Lower leg skin (tissue), 2 donors: ENCODE results near the gene DLGAP5.

DNA sequence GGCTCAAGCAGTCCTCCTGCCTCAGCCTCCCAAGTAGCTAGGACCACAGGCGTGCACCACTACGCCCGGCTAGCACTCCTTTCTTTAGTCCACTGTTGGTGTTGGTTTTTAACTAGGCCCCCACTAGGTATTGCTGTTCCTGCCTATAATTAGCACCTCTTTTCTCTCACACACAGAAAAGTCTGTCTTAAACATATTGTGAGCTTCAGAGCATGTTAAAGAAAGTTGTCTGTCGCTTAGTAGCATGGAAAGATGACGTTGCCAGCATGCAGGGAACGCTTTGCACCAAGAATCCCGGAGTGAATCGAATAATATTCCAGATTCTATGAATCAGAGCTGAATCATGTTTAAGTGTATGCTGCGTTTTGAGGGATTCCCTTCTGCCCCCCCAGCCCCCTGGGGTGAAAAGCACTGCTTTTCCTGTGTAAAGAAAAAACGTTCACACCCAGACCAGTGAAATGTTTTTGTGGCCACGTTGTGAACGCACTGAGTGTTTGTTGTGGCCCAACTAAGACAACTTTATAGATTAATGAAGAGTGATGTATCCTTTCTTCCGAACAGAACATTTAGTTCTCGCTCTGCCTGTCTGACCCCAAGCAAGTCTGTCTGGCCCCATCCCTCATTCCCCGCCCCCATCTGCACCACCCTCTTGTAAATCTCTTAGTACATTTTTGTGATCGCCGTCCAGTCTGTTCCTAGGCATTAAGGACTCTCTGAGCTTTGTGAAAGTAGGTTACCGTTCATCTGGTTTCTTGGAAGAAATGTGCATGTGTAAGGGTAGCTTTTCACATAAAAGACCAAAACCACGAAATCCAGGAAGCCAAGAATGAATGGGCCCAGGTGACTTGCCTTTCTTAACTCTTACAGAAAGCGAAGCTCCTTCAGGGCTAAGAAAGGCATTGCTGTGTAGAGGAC is 102.9 kb downstream of the SAMD4A start:
- PRO-cap: no peak
- RAMPAGE, long total RNA, 2 experiments: no peak in any of the 2 experiments

- PRO-cap: no peak
- RAMPAGE, long total RNA, 2 experiments: no peak in any of the 2 experiments
Observed at GRCh38 chr14:54692129-54692786, 125.3 kb downstream of the SAMD4A start.

GRCh38 chr14:54699246-54699637 is 132.3 kb downstream of the SAMD4A start:
- PRO-cap: no peak
- RAMPAGE, long total RNA, 2 experiments: no peak in any of the 2 experiments

DNA sequence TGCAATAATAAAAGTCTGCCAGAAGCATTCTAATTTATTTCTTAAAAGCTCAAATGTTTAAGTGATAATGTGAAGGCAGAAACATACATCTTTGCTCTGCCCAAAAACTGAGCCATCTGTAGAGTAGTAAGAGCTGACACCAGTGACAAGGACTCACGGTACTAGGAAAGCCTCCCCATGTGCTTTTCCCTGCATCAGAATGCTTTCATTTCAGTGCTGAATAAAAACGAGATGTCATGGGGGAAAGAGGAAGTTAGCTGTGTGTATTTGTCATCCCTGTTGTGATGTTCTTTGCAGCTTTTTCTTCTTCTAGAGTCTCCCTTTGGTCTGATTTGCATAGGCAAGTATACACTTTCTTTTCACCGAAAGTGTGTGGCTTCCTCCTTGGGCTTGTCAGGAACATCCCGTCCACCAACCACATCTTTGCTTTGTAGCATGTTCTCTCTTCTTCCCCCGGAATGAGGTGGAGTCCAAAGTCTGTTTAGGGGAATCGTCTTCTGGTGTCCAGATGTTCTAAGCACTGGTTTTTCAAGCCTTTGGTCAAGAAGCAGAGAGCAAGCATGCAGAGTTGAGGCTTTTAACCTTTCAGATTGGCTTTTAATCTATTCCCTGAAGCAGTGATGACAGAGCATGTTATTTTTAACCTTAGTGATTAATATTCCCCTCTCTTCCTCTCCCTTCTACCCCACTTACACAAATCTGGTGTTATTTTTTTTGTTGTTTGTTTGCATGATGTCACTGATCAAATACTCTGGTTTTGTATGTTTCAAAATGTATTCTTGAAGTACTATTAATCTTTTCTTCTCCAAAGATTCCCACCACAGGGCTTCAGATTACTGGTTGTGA is 163.3 kb downstream of the SAMD4A start:
- PRO-cap: unidirectional peak, minus-strand start at position 401 of the sequence; unidirectional peak, minus-strand start at position 502 of the sequence; bidirectional peak, plus-strand start at position 831 of the sequence, minus-strand start at position 570 of the sequence
- RAMPAGE, long total RNA, 2 experiments: no peak in any of the 2 experiments

DNA sequence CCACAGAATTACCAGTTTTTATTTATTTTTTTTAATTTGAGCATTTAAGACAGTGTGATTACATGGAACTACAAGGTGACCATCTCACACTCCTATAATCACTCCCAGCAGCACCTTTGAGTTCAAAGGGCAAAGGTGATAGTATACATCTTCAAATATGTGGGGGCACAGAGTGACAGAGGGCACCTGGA is 65.0 kb downstream of the GCH1 start:
- PRO-cap: no peak
- RAMPAGE, long total RNA, 2 experiments: no peak in any of the 2 experiments

- PRO-cap: no peak
- RAMPAGE, long total RNA, 2 experiments: no peak in any of the 2 experiments
Observed at GRCh38 chr14:55028077-55028542, 1.1 kb downstream of the SOCS4 start.

- PRO-cap: no peak
- RAMPAGE, long total RNA, 2 experiments: no peak in any of the 2 experiments
Observed at GRCh38 chr14:55115347-55115740, 13.7 kb upstream of the LGALS3 start.

GRCh38 chr14:55190849-55192156 is at the start of gene DLGAP5:
TSS of gene DLGAP5 (minus strand) at chr14:55191585.
- PRO-cap: bidirectional peak, plus-strand start at chr14:55191815, minus-strand start at chr14:55191579
- RAMPAGE, long total RNA, 2 experiments: start-site peak on the minus strand in 2 of 2 experiments, at chr14:55191553-55191611 at its widest, 25 reads per replicate

DNA sequence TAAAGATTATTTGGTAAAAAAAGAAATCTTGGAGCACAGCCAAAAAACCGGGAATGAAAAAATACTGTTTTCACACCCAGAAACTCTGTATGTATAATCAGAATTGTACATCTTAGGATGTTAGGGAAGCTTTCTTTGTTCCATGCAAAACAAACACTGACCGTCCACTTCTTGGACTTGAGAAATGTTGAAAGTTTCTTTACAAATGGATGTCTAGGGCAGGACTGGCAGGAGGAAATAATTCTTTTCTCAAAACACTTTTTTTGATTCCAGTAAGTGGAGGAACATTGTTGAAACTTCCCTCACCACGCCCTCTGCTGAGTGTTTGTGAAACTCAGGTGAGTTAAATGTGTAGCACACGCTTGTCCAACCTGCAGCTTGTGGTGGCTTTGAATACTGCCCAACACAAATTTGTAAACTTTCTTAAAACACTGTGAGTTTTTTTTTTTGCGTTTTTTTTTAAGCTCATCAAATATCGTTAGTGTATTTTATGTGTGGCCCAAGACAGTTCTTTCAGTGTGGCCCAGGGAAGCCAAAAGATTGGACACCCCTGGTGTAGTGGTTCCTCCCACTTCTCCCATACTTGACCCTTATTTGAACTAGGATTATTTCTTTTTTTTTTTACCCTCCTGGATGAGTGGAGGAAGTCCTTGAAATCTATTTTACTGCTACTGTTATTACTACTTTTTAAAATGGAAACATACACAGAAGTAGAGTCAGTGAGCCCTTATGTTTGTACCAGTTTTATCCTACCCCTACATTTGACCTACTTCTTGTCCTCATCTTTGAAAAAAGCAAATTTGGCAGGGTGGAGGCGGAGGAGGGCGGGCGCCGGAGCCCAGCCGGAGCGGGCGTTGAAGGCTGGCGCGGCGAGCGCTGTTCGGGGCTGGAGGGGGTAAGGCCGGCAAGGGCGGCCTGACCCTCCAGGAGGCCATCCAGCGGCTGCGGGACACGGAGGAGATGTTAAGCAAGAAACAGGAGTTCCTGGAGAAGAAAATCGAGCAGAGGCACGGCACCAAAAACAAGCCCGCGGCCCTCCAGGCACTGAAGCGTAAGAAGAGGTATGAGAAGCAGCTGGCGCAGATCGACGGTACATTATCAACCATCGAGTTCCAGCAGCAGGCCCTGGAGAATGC is 26.9 kb downstream of the FBXO34 start:
- PRO-cap: no peak
- RAMPAGE, long total RNA, 2 experiments: no peak in any of the 2 experiments

DNA sequence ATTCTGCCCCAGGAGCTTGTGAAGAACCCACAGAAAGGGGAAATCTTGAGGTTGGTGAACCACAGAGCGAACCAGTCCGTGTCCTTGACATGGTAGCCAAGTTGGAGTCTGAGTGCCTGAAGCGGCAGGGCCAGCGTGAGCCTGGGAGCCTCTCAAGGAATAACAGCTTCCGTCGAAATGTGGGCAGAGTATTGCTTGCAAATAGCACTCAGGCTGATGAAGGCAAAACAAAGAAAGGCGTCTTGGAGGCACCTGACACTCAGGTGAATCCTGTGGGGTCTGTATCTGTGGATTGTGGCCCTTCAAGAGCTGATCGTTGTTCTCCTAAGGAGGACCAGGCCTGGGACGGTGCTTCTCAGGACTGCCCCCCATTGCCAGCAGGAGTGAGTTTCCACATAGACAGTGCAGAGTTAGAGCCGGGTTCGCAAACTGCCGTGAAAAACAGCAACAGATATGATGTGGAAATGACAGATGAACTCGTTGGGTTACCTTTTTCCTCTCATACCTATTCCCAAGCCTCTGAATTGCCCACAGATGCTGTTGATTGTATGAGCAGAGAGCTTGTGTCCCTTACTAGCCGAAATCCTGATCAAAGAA is 60.4 kb downstream of the ATG14 start:
- PRO-cap: no peak
- RAMPAGE, long total RNA, 2 experiments: no peak in any of the 2 experiments

DNA sequence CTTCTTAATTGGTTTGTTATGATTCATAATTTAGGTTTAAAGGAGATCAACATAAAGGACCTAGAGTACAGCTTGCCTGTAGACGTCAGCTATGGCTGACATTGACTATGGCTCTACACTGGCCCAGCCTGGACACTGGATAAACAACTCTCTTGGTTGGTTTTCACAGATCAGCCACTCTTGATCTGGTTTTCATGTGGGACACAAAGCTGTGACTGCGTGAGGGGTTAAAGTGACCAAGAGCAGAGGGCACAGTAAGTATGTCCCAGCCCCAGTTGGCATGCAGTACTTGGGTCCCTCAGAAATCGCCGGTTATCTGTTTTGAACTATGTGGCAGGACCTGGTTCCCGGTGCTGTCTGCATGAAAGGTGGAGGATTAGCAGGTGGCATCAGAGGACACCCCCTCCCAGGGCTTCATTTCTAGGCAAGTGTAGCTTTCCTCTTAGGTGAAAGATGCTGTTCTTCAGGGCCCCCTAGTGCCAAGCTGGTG is 57.3 kb downstream of the ATG14 start:
- PRO-cap: no peak
- RAMPAGE, long total RNA, 2 experiments: no peak in any of the 2 experiments

DNA sequence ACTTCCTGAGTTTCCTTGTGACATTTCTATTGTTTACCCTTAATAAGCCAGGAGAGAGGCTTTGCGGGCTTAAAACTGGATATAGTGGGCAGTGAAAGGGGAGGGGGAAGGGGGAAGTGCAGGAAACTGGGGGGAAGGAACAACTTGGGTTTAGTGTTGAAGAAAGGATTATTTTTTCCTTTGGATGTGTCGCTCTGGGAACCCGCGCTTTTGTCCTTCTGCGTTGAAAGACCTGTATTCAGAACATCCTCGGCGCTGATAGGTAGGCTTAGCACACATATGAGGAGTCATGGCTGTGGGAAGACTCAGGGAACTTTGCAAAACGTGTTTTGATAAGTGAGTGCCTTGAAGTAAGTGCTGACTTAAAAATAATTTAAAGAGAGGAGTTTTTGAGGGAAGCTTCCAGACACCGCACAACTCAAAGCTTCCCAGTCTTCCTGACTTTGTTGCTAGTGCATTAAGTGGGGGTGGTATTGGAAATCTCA is 1.4 kb downstream of the PELI2 start:
- PRO-cap: bidirectional peak, plus-strand start at position 183 of the sequence, minus-strand start outside the sequence
- RAMPAGE, long total RNA, 2 experiments: no peak in any of the 2 experiments

- PRO-cap: no peak
- RAMPAGE, long total RNA, 2 experiments: no peak in any of the 2 experiments
Observed at GRCh38 chr14:56126594-56127597, 8.7 kb downstream of the PELI2 start.

DNA sequence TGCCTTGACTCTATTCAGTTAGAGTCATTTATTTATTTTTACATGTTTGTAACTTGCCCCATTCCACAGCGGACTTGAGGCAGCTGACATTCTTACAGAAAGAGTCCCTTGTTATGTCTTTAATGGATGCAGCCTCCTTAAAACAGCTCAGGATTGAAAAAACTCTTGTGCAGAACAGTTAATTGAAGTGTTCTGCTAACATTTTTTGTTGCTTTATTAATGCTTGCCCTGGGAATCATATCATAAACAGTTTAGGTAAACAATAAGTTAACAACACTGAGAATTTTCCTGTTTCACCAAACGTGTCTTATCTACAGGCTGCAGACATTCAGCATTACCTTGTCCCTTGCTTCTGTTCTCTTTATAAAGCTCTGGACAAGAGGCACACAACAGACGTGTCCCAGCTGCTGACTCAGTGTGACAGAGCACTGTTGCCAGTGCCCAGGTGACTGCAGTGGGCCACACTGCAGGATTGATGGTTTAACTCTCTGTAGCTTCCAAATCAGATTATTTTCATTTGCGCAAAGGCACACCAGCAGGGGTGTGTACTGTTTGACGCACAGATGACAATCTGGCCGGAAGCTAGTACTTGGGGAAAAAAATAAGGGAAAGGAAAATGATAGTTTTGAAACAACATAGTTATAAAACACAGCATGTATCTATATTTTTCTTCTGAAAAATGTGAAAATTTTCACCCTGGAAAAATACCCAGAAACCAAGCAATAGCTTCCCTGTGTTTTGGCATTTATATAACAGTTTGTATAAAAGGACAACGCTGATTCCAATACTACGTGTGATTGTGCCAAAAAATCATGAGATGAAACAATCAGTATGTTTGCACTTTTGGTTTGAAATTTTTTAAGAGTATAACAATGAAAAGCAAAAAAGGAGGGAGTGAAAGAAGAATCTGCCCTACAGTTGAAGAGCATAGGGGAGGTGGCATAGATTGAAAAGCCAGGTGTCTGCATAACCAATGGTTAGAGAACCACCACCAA is 101.8 kb downstream of the PELI2 start:
- PRO-cap: no peak
- RAMPAGE, long total RNA, 2 experiments: no peak in any of the 2 experiments

DNA sequence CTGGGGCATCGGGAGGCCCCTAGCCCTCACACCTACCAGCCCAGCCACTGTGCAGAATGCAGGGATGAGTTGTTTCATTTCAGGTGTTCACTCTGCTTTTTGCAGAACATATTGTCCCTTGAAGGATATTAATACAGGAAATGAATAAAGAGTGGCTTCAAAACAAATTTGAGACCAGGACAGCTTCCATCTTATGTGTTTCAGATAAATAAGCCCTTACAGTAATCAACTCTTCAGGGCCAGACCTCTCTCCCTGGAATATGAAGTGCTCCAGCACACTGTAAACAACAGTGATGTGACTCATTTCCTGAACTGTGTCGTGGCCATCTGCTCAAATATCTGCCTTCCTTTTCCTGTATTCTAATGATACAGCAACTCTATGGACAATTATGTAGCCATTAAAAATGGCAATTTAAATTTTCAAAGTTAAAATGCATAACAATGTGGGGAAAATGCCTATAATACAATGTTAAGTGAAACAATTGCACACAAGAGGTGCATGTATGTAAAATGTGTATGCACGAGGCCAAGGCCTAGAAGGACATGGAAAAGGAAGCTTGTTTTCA is 215.4 kb downstream of the PELI2 start:
- PRO-cap: no peak
- RAMPAGE, long total RNA, 2 experiments: no peak in any of the 2 experiments

GRCh38 chr14:56466004-56466474 is 113.6 kb upstream of the TMEM260 start:
- PRO-cap: no peak
- RAMPAGE, long total RNA, 2 experiments: no peak in any of the 2 experiments

DNA sequence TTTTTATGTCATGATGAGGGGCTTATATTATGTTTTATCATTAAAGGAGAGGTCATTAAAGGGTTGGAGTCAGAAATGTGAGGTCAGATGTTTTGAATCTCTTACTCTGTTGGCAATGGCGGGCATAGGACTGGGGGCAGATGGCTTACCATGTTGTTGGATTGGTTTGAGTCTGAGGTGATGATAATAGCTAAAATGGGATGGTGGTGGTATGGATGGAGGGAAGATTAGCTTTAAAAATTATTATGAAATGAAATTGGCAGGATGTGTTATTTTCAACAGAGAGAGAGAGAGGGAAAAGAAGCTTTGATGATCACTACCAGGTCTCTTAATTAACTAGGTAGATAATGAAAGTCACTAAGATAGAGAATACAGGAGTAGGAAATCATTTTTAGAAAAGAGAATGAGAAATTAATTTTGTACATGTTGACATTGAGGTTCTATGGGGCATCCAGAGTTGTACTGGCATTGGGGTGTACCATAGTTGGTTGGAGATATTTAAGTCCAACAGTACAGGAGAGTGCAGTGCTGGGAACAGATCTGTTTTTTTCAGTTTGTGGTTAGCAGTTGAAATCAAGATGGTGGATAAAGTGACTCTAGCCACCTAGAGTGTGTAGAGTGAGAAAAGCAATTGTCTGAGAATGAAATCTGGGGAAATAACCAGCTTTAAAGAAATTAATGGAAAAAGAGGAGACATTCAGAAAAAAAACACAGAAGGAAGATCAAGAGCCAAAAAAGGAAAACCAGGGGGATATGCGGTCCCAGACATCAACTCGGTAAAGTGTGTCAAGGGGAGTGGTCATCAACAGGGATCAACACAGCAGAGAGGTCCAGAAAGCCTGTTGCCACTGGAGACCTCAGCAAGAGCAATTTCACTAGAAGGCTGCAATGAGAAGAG is 18.2 kb downstream of the TMEM260 start:
- PRO-cap: no peak
- RAMPAGE, long total RNA, 2 experiments: no peak in any of the 2 experiments

DNA sequence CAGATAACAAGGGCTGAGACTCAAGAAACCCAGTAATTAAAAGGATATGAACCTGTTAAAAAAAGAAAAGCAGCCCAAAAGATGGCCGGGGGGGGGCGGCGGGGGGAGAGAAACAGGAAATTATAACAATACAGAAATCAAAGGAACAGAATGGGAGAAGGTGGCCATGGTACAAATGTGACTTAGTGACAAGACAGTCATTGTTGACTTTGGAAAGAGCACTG is 115.0 kb upstream of the CCDC198 start:
- PRO-cap: no peak
- RAMPAGE, long total RNA, 2 experiments: no peak in any of the 2 experiments

- PRO-cap: no peak
- RAMPAGE, long total RNA, 2 experiments: no peak in any of the 2 experiments
Observed at GRCh38 chr14:58265583-58266131, 21.0 kb downstream of the PSMA3 start.

DNA sequence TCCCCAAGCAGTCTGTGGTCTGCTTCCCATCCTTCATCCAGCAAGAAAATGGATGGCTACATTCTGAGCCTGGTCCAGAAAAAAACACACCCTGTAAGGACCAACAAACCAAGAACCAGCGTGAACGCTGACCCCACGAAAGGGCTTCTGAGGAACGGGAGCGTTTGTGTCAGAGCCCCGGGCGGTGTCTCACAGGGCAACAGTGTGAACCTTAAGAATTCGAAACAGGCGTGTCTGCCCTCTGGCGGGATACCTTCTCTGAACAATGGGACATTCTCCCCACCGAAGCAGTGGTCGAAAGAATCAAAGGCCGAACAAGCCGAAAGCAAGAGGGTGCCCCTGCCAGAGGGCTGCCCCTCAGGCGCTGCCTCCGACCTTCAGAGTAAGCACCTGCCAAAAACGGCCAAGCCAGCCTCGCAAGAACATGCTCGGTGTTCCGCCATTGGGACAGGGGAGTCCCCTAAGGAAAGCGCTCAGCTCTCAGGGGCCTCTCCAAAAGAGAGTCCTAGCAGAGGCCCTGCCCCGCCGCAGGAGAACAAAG is 7.9 kb downstream of the DACT1 start:
- PRO-cap: no peak
- RAMPAGE, long total RNA, 2 experiments: no peak in any of the 2 experiments